ENCODE measurements around the genes KLHL24, HTR3E, EIF2B5, CAMK2N2, THPO and C3orf70.

GRCh38 chr3:183552026-183552294, 3.5 kb downstream of the KLHL6 start:
- RAMPAGE, long total RNA: no peak
- RRBS: no CpG with 5 or more reads among the region's 5 CpGs

DNA sequence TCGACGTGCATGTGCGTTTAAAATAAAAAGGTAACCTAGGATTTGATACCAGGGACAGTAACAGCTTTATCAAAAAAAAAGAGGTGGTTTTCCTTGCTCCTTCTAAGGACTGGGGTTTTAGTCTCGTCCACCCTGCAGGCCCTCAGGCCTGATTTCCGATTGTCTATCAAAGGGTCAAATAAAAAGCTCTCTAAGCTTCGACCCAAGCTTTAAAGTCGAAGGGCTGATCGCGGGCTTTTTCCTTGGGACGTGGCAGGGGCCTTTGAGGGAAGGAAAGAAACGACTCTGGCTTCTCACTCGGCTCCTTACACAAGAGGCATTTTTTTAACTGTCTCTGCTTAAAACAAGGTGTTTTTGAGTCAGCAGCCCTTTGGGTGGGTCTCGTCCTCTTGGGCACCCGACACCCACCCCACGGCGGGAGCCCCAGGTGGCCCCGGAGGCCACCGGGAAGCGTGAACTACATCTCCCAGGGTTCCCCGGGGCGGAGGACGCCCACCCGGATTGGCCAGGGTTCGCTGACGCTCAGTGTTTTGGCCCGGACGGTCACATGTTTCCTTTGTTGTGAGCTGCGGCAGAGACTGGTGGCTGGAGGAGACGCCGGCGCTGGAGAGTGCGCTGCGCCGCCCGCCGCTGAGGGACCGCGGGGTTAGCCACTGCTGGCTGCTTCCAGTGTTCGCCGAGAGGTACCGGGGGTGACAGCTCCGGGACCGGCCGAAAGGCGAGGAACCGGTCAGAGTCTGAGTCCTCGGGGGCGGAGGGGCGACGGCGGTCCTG, at the start of gene KLHL24:
KLHL24 (plus strand) TSS at position 559 of the 774 bp plus-strand sequence.
- RAMPAGE, long total RNA: start-site peak on the plus strand centred at position 579 of the sequence, 55 bp wide, 2,820 and 1,192 reads in 2 replicates
- RRBS: 1% methylated on average over 14 of the region's 51 CpGs

GRCh38 chr3:183641775-183642298, 6.4 kb downstream of the KLHL24 start:
- RAMPAGE, long total RNA: no peak
- RRBS: no CpG with 5 or more reads among the region's 4 CpGs

- RAMPAGE, long total RNA: no peak
- RRBS: no CpG with 5 or more reads among the region's 7 CpGs
These were observed 13.1 kb downstream of the KLHL24 start for GRCh38 chr3:183648376-183648980.

DNA sequence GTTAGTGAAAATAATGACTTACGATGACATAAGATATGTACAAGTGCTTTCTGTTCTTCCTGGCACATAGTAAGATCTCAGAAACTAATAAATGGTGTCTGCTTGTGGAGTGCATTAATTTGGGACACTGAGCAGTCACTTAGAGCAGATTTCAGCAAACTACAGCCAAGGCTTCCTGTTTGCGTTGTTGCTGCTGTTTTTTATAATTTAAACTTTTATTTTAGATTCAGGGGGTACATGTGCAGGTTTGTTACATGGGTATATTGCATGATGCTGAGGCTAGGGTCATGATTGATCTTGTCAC, 42.2 kb downstream of the MAP6D1 start:
- RAMPAGE, long total RNA: no peak
- RRBS: no CpG with 5 or more reads among the region's 2 CpGs

- RAMPAGE, long total RNA: no peak
- RRBS: no CpG with 5 or more reads among the region's 12 CpGs
These were observed 684 bp downstream of the ABCC5 start for GRCh38 chr3:184017104-184017296.

DNA sequence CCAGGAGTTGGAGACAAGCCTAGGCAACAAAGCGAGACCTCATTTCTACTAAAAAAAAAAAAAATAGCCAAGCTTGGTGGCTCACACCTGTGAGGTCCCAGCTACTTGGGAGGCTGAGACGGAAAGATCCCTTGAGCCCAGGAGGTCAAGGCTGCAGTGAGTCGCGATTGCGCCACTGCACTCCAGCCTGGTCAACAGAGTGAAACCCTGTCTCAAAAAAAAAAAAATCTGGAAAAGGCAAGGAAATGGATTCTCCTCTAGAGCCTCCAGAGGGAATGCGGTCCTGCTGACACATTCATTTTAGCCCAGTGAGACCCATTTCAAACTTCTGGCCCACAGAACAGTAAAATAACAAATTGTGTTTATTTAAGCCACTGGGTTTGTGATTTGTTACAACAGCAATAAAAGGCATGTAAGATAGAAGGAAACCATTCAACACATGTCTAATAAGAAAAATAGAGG, at the start of gene HTR3E:
HTR3E (plus strand) TSS at position 344 of the 462 bp plus-strand sequence.
- RAMPAGE, long total RNA: no peak
- RRBS: no CpG with 5 or more reads among the region's 6 CpGs

DNA sequence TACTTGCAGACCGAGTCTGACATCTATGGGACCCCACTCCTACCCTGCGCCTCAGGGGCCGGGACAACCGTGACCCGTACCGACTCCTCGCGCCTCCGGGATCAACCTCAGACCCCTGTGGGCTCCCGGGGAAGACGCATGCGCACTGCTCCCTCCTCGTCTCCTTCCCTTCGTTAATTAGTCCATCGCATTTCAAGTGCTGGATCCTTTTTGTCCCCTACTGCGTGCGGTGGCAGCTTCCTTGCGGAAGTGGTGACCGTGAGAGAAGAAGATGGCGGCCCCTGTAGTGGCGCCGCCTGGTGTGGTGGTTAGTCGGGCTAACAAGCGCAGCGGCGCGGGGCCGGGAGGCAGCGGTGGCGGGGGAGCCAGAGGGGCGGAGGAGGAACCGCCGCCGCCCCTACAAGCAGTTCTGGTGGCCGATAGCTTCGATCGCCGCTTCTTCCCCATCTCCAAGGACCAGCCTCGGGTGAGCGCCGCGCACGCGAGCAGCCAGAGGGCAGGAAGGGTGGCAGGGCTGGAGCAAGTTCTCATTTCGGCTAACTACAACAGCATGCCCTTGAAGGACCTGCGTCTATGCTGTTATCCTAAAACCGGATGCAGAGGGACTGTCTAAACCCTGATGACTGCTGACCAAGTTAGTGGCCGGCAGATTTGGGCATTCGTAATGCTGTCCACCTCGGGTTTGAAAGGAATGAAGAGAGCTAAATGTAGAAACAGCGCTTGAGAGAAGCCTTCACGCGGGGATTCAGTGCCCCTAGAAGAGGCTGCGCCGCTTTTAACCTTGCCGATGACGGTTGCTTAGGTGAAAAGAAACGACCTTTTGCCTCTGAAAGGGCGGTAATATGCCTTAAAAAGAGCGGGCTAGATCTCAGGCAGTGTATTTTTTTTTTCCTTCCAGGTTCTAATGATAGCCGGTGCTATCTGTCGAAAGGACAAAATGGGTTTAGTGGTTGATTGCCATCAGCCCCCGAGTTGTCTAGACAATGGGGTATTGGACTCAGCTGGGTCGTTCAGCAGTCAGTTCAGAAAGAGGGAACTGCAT, at the start of gene EIF2B5:
EIF2B5 (plus strand) TSS at position 244 of the 1,042 bp plus-strand sequence.
- RAMPAGE, long total RNA: start-site peak on the plus strand centred at position 266 of the sequence, 11 bp wide, 234 and 144 reads in 2 replicates
- RRBS: no CpG with 5 or more reads among the region's 64 CpGs

DNA sequence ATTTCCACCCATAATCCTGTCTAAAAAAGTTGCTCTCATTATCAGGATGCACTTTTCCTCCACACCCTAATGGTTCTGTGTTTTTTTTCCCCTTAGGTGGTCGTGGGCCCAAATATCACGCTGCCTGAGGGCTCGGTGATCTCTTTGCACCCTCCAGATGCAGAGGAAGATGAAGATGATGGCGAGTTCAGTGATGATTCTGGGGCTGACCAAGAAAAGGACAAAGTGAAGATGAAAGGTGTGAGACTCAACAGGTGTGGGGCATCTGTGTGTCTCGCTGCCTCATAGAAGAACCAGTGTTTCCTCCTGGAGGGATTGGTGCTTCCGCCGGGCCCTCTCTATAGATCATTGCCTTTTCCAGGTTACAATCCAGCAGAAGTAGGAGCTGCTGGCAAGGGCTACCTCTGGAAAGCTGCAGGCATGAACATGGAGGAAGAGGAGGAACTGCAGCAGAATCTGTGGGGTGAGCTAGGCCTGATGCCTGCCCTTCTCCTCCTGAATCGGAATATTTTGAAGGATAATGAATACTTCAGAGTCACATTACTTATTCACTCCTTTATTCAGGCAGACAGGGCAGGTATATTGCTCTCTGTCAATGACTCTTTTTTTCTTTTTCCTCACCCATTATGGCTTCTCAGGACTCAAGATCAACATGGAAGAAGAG, 7.1 kb downstream of the EIF2B5 start:
- RAMPAGE, long total RNA: no peak
- RRBS: no CpG with 5 or more reads among the region's 8 CpGs

- RAMPAGE, long total RNA: no peak
- RRBS: no CpG with 5 or more reads among the region's 14 CpGs
These were observed 3.1 kb upstream of the AP2M1 start for GRCh38 chr3:184171241-184172270.

DNA sequence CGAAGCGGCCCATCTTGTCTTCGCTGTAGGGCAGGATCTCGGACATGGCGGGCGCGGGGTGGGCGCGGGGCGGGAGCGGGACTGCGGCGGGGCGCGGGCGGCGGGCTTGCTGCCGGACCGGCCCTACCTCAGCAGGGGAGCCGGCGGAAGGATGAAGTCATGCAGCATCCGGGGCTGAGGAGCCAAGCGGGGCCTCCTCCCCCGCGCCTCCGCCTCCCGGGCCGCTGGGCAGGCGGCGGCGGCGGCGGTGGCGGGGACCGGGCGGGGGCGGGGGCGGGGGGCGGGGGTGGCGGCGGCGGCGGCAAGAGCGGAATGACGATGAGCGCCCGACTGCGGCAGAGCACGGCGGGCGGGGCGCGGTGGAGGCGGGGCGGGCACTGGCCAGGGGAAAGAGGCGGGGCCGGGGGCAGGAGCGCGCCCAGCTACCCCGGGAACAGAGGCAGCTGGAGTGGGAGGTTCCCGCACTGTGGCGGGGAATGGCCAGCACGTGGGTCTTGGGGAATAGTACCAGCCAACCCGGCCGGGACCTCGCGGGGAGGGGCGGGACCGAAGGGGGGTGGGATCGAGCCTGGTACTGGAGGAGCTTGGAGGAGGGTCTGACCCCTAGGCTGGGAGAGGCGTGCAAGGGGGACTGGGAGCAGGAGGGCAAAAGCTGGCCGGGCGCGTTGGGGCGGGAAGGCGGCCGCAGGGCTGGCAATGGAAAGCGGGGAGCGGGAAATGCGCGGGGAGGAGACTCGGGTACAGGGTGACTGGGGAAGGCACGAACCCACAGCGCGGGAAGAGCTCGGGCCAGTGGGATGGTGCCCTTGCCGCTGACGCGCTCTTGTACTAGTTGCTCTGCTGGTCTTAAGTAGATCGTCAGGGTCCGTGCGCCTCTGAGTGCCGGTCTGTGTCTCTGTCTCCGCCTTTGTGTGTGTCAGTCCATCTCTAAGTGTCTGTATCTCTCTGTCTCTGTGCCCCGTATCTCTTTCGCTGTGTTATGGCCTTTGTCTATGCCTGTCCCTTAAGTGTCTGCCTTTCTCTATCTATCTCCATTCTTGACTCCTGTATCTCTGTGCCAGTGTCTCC, at the start of gene CAMK2N2:
CAMK2N2 (minus strand) TSS at position 314 of the 1,068 bp plus-strand sequence.
- RAMPAGE, long total RNA: no peak
- RRBS: 1% methylated on average over 18 of the region's 96 CpGs

DNA sequence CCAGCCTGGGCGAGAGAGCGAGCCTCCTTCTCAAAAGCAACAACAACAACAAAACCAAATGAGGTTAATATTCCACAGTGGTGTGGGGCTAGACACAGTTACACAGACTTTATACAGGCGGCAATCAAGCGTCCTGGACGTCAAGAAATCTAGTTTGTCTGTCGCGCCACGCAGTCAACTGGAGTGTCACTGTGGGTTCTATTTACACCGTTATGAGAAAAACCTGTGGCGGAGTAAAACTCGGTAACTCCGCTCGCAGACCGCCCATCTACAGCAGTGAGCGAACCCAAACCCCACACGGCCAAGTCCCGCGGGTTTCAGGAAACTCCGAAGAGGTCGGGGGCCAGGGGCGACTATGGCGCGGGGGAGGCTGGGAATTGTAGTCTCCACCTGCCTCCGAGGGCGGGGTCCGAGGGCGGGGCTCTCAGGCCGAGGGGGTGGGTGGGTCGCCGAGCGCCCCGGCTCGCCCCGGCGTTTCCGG, 329 bp upstream of the PSMD2 start:
- RAMPAGE, long total RNA: no peak
- RRBS: no CpG with 5 or more reads among the region's 36 CpGs

- RAMPAGE, long total RNA: no peak
- RRBS: no CpG with 5 or more reads among the region's 12 CpGs
These were observed 1.5 kb downstream of the EIF4G1 start for GRCh38 chr3:184315891-184316240.

- RAMPAGE, long total RNA: start-site peak on the plus strand at chr3:184335920-184335956, 28 and 17 reads in 2 replicates
- RRBS: 3% methylated on average over 24 of the region's 74 CpGs
These were observed 1.7 kb upstream of the FAM131A start for GRCh38 chr3:184335393-184336417.

GRCh38 chr3:184377581-184378548, at the start of gene THPO:
Gene THPO (minus strand): TSS chr3:184378207.
- RAMPAGE, long total RNA: no peak
- RRBS: no CpG with 5 or more reads among the region's 9 CpGs

- RAMPAGE, long total RNA: no peak
- RRBS: no CpG with 5 or more reads among the region's 6 CpGs
These were observed 58.9 kb downstream of the EPHB3 start for GRCh38 chr3:184620342-184620976.

DNA sequence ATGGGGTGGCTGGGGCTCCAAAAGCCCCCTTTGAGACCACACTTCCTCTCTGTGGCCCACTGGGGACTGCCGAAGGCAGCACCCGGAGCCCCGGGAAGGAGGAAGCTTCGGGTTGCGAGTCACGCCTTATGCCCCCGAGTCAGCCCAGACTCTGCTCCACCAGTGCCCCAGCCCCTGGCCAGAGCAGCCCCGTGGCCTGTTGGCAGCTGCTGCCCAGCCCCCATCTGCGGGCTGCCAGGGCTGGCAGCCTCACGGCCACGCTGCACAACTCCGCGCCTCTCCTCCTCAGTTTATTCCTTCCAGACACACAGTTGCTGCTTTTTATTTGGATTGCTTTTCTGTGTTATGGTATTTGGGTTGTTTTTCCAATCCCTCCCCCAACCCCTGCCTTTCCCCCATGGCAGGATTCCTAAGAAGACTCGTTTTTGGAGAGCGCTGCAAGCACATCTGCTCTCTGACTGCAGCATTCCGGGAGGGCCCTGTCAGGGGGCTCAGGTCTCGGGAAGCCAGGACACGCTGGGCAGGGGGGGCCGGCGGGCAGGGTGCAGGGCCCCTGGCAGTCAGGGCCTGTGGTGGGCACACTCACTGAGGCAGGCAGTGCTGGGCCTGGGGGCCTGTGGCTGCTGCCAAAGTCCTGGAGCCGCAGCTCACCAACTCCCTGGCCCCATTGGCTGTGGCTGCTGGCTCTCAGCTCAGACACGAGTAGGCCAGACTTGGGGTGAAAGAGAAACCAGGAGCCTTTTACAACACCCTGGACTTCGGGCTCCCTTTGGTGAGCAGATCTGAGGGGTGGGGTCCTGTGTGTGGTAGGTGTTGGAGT, 20.2 kb downstream of the MAGEF1 start:
- RAMPAGE, long total RNA: no peak
- RRBS: 23% methylated on average over 4 of the region's 23 CpGs

DNA sequence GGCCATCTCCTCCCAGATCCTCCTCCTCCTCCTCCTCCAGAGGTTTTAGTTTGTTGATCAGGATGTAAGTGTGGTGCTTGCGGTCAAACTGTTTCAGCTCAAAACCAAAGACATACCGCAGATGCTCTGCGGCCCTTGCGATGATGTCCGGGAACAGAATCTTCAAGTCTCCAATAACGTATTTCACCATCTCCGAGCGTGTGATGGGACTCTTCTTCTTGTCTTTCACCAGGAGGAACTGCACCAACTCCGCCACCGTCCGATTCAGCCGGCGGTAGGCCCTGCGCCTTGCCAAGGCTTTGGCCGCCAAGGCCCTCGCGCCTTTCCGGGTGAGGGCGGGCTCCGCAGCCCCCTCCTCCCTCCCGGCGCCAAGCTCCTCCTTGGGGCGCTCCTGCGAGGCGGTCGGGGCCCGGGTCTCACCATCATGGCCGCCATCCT, 516 bp downstream of the MAGEF1 start:
- RAMPAGE, long total RNA: no peak
- RRBS: under 1% methylated on average over 17 of the region's 28 CpGs

GRCh38 chr3:184765810-184766162, 46.2 kb upstream of the VPS8 start:
- RAMPAGE, long total RNA: no peak
- RRBS: no CpG with 5 or more reads among the region's 5 CpGs

DNA sequence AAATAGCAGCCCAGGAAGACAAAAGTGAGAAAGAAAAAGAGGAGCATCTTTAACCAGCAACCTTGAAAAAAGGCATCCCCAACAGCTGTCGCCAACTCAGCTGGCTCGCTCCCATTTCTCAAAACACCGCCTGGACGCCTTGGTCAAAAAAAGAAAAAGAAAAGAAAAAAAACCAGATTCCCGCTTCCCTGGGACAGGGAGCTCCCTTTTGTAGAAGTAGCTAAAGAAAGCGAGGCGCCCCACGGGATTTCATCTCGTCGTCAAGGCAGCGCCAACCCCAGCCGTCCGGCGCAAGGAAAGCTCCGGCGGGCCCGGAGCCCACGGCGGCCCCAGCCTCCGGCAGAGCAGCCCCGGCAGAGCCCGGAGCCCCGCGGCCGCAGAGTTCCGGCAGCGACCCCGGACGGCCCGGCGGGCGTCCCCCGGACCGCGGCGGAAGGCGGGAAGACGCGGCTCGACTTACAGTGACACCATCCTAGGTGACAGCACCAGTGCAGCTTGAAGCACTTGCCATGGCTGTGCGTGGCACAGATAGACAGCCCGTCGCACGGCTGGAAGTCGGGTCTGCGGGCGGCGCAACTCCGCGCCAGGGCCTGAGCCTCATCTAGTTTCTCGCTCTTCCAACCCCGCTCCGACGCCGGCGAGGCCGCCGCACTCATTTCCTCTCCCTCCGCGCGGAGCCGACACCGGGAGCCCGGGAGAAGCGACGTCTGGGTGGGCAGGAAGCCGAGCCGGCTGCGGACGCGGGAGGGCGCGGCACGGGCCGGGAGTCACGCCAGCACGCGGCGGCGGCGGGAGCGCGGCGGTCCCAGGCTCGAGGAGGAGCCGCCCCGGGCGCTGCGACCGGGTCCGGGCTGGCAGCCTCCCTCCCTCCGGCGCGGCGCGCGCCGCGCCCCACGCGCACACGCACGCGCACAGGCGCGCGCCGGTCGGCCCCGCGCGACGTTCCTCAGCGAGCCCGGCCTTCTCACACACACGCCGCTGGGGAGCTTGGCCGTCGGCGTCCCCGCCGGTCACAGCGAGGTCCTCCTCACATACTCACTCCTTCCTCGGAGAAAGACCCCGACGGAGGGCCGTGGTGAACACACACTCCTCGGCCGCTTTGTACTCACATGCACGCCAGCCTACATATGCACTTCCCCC, at the start of gene C3orf70:
C3orf70 (minus strand) TSS at position 893 of the 1,140 bp plus-strand sequence.
- RAMPAGE, long total RNA: no peak
- RRBS: under 1% methylated on average over 50 of the region's 130 CpGs

Data from kidney epithelial cell (primary cell).